Mesangial cell (primary cell): ENCODE measurements around the genes GGCT, GARS1 and NT5C3A.

- RAMPAGE, long total RNA, result no peak
These were observed 57.5 kb downstream of the SCRN1 start for GRCh38 chr7:29932157-29932476.

GRCh38 chr7:30201067-30201867, 66.5 kb downstream of the MTURN start:
- RAMPAGE, long total RNA, result no peak

- RAMPAGE, long total RNA, result no peak
These were observed 45.3 kb upstream of the ZNRF2 start for GRCh38 chr7:30238955-30239668.

DNA sequence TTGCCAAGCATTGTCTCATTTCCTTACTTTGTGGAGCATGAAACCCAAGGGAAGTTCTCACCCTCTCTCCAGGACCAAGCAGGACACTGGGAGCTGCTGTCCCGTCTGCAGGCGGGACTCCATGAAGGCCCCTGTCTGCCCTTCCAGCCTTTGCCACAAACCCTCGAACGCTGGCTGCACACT, 654 bp downstream of the NOD1 start:
- RAMPAGE, long total RNA, result no peak

GRCh38 chr7:30503931-30504914, at the start of gene GGCT:
Gene GGCT (minus strand): TSS chr7:30504829.
- RAMPAGE, long total RNA, result start-site peak on the minus strand at chr7:30504795-30504829, 1,872 reads

GRCh38 chr7:30594491-30595188, at the start of gene GARS1:
Gene GARS1 (plus strand): TSS chr7:30594878.
- RAMPAGE, long total RNA, result start-site peak on the plus strand at chr7:30594852-30594942, 1,459 reads

DNA sequence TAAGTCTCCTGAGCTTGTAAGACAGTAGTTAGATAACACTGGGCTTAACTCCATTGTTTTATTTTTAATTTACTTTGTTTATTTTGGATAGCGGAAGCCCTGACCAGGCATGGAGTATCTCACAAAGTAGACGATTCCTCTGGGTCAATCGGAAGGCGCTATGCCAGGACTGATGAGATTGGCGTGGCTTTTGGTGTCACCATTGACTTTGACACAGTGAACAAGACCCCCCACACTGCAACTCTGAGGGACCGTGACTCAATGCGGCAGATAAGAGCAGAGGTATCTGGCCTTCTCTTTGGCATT, 37.4 kb downstream of the GARS1 start:
- RAMPAGE, long total RNA, result no peak

DNA sequence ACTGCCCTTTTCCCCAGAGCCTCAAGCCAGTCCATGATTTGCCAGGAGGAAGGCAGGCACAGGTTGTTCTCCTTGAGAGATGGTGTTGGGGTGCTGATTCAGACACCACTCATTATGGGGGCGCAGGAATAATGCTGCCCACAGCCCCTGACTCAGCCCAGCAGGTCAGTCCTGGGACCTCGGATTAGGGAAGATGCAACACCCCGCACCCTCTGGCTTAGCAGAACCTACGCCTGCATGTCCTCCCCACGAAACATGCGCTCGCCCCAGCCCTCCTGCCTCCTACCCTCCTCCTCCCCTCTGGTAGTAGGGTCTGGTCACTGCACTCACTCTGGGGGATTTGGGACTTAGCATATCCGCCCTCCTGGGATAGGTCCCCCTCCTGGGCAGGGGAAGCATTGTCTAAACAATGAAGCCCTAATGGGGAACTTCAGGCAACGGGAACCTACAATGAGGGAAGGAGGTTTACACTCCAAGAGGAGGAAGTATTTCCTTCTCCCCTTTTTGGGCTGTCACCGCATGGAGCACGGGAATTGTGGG, 1.0 kb downstream of the CRHR2 start:
- RAMPAGE, long total RNA, result no peak

GRCh38 chr7:30750675-30751458, 1.1 kb upstream of the INMT start:
- RAMPAGE, long total RNA, result no peak

- RAMPAGE, long total RNA, result no peak
These were observed 65.9 kb upstream of the AQP1 start for GRCh38 chr7:30845595-30846232.

DNA sequence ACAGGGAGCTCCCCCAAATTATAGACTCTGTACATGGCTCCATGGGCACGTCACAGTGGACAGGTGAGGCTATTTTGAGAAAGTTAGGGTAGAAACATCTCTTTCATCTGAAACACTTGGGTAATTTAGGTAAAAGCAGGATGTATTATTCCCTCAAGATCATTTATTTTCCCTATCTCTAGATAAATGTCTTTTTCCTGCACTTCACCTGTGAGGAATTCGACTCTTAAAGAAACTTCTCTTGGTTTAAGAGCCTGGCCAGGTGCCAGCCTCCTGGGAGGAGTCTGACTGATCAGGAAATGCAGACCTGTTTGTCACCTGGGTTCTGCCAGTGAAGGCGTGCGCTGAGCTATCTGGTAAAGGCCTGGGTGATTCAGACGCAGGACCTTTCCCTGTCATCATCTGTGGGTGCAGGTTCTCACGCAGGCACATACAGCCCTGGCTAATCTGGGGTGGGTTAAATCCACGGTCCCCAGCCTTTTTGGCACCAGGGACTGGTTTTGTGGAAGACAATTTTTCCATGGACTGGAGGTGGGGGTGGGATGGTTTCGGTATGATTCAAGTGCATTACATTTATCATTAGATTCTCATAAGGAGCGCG, 65.3 kb upstream of the AQP1 start:
- RAMPAGE, long total RNA, result no peak

DNA sequence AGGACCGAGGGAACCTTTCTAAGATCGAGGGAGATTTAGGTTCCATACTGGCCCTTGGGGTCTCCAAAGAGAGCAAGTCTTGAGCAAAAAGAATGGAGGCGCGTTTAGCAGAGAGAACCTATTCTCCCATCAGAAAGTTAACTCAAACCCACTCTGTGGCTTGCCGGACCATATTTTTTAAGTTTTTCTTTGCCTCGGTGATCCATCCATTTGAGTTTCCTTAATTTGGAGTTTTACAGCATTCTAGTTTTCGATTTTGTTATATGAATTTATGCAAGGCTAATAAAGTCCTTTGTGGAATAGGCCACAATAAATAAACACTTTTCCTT, 8.0 kb downstream of the PPP1R17 start:
- RAMPAGE, long total RNA, result no peak

DNA sequence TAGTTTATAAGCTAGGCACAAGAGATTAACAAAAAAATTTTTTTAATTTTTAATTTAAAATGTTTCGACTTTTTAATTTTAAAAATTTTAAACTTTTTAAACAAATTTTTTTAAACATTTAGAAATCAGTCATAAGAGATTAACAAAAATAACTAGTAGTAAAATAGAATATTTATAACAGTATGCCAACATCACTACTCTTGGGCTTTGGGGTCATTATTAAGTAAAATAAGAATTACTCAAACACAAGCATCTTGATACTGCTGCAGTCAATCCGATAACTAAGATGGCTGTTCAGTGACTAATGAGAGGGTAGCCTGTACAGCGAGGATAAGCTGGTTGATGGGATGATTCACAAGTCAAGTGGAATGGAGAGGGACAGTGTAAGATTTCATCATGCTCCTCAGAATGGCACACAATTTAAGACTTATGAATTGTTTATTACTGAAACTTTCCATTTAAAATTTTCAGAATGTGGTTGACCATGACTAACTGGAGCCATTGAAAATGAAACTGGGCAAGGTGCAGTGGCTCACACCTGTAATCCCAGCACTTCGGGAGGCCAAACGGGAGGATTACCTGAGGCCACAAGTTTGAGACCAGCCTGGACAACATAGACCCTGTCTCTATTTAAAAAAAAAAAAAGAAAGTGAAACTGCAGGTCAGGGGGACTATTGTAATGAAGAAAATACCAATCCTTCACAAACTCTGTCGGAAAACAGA, 11.0 kb downstream of the AVL9 start:
- RAMPAGE, long total RNA, result no peak

GRCh38 chr7:32524075-32524666, 28.9 kb downstream of the AVL9 start:
- RAMPAGE, long total RNA, result no peak

DNA sequence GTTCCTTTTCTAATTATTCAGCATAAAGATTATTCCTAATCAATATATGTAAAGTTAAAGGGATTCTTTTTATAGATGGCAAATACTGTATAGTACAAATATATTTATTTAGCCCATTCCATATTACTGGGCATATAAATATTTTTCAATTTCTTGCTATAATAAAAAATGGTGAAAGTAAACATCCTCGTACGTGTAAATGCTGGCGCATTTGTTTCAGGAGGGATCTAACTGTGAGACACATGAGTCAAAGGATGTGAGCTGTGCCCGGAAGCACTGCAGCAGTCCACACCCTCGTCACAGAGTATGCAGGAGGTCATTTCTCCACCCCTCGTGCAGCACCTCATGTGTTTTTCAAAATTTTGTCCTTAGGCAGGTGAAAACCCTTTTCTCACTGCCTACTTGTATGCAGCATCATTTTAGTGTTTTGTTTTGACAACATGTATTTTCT, 162.6 kb downstream of the AVL9 start:
- RAMPAGE, long total RNA, result no peak

GRCh38 chr7:32670045-32670491, 174.8 kb downstream of the AVL9 start:
- RAMPAGE, long total RNA, result no peak

DNA sequence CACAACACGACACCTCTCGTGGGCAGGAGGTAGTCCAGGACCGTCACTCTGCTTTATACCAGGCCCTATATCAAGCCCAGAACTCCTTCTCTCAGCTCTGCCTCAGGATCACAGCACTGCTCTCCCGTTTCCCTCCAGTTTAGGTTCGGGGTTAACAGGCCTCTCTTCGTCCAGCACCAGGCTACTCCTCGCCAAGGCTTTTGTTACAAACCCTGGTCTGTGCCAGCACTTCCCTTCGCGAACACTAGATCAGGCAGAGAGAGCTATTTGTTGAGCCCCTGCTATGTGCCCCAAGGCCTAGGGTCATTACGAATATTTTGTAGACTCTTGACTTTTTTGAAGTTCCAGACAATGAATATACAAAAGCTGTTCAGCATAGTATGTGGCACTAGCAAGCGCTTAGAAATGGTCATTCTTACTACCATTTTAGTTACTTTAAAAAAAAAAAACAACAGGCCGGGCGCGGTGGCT, 1.5 kb downstream of the FKBP9 start:
- RAMPAGE, long total RNA, result no peak

- RAMPAGE, long total RNA, result no peak
These were observed 42.5 kb downstream of the FKBP9 start for GRCh38 chr7:32999567-33000315.

DNA sequence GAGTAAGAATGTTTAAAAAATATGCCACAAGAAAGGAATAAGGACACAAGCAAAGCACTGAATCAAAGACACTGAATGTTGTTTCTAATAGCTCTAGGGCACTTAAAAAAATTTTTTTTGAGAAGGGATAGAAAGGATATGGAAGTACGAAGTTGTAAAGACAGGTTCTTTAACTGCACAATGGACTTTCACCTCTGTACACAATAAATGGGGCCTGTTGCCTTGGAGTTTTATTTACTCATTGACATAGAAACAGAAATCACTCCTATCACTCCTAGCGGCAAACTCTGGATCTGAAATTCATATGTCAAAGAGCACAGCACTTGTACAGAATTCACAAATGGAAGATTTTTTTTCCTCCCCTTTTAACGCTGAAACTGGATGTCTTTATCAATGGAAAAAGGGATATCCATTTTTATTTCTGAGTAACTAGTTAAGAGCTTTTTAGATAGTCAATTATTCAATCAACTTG, 18.3 kb downstream of the NT5C3A start:
- RAMPAGE, long total RNA, result no peak

GRCh38 chr7:33062245-33063434, at the start of gene NT5C3A:
Gene NT5C3A (minus strand): TSS chr7:33062776.
- RAMPAGE, long total RNA, result start-site peak on the minus strand at chr7:33062760-33062776, 58 reads